ENCODE results near the gene ASB5.

DNA sequence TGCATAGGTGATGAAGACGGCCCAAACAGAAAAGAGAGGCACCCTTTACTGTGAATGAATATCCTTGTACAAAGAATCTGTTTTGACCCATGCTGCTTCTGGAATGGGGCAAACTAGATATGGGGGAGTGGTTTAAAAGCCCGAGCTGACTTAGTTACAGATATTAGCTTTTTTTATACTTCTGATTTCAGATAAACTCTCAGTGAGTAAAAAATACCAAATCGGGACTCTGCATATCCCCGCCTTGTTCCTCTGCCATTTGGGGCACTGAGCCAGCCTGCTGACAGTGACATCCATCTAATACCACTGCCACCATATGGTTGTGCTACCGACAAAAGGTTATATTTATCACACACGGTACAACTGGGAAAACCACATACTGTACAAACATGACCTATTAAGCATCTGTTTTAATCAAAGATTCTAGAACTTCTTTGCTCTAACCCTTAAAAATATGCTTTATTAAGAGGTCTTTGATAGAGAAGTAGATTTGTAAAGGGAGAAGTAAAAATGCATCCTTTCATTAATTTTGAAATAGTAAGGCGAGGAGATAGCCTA is 78.7 kb downstream of the GALNT7 start:
- RAMPAGE, total RNA, result no peak

GRCh38 chr4:173415935-173416646 is 17.2 kb upstream of the SCRG1 start:
- RAMPAGE, total RNA, result no peak

- RAMPAGE, total RNA, result no peak
These were observed 7.0 kb downstream of the HAND2 start for GRCh38 chr4:173523072-173523448.

GRCh38 chr4:173525192-173525745 is 4.8 kb downstream of the HAND2 start:
- RAMPAGE, total RNA, result no peak

DNA sequence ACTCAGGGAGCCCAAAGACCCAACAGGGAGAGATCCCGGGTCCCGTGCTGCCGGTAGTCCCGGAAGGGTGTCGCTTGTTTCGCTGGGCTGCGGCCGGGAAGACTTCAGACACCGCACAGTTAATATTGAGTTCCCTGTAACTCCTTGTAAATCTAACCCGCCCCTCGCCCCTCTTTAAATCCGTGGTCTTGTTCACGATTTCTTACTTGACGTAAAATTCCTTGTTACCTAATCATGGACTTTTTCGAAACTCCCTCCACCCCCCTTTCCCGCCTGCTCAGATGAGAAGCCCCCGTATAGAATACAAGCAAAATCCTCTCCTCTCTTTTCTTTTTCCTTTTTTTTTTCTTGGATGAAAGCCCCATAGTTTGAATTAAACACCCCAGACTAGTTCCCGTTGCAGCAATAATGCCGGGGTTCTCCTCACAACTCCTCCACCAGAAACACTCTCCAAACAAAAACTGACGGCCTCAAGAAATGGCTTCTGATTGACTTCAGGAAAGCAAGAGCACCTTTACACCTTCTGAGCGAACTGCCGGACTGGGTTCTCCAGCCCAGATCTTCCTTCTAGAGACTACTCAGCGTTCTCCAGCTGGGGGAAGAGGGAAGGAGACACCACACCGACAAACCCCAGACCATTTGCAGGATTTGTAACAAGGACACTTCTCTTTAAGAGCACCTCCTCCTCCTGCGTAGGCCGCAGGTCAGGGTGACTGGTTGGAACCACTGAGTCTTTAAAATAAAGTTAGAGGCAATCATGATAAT is 4.1 kb downstream of the HAND2 start:
- RAMPAGE, total RNA, result no peak

- RAMPAGE, total RNA, result no peak
These were observed 6.3 kb upstream of the HAND2 start for GRCh38 chr4:173536375-173536719.

- RAMPAGE, total RNA, result no peak
These were observed 78.7 kb upstream of the HAND2 start for GRCh38 chr4:173608440-173609376.

GRCh38 chr4:173684142-173684721 is 154.2 kb upstream of the HAND2 start:
- RAMPAGE, total RNA, result no peak

DNA sequence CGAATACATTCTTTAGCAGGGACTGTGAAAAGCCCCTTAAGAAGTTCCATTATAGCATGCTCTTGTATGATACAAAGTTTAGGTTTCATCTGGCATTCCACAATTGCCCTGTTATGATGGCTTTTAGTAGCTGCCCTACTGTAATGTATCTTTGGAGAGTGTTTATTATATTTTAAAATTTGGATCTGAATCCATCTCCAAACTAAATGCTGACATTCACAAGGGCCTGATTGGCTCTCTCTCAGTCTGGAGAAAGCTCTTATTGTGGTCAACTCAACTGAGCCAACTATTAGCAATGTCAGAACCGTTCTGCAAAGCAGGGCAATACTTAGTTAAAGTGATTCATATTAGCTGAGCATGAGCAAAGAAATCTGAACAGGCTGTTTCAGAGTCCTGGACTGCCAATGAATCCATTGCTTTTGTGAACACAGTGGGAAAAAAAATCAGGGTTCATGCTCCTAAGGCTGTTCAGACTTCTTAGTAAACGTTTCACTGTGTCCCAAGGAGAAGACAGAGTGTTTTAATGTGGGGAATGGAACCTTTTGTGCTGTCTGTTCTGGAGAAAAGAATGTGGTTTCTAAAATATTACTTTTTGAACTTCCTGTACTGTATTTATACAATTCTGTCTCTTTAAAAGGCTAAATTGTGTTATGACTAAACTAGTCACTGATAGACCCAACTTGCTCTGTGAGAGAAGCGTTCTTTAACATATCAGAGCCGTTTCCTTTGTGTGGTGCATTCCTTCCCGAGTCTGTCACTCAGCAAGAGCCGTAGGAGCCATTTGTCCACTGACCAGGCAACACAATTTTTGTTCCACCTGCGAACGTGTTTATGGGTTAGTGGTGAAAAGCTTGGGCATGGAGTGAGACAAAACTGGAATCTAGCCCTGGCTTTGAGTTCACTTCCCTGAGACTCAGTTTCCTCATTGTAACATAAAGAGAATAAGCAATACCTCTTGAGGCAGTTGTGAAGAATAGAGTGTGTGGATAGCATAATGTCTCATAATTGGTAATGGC is 366.1 kb downstream of the FBXO8 start:
- RAMPAGE, total RNA, result no peak

GRCh38 chr4:174154486-174155007 is 128.9 kb downstream of the FBXO8 start:
- RAMPAGE, total RNA, result no peak

DNA sequence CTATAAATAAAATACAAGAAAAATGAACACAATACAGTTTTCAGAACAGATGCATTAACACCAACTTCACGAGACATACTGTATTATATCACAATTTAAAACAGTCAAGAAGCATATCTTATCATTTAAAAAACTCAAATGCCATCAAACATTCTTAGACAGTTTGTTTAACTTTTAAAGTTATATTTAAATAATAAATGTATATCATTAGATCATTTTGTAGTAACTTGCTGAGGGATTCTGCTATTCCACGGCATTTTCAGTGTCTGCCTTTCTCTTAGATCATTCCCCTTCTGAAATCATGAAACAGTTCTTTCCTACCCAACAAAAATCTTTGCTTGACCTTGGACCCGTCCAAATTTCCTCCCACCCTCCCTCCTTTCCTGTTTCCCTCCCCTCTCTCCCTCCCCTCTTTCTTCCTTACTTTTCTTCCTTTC is 72.9 kb upstream of the WDR17 start:
- RAMPAGE, total RNA, result no peak

- RAMPAGE, total RNA, result no peak
These were observed at the start of gene ASB5 for GRCh38 chr4:176268855-176269490. TSS of gene ASB5 (minus strand) at chr4:176269222.

DNA sequence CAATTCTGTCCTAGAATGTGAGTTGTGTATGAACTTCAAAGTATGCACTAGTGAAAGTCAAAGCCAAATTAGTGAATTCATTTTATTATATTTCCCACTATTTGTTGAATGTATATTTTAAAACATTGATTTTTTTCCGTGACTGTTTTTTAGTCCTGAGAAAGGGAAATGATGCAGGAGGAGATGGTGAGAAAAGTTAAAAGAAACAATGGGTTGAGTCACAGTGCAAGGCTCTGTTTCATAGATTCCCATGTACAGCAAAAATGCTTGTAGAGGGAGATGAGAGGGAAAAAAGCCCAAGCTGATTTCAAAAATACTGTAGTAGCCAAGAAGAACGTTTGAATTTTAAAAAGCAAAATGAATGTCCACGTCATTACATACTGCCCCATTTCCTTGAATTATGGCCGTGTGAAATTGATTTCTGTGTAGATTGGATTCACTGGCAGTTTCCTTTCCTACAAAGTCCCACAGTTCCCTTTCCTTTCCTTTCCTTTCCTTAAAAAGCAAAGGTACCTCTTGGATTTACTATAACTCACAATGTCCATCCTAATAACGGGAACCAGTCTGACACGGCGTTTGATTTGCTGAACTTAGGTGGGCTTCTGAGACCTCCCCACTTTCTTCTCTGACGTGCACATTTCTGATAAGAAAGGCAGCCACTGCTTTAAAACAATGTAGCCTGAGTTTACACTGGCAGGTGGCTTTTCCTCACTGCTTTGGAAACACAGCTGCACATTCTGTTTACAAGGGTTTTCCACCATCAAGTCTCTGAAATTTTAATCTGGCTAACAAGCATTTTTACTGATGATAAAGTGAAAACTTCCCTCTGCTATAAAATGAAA is 63.7 kb downstream of the SPCS3 start:
- RAMPAGE, total RNA, result no peak

DNA sequence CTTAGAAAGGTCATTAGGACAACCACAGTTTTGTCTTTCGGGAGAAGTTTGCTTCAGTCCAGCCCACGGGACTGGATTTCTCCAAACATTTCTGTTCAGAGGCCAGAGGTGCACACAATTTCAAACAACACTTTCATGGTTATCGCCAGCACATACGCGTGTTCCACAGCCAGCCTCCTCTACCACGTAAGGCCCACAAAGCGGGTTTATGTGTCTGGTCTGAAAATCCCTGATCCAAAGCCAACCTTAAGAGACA is 65.9 kb downstream of the VEGFC start:
- RAMPAGE, total RNA, result no peak

DNA sequence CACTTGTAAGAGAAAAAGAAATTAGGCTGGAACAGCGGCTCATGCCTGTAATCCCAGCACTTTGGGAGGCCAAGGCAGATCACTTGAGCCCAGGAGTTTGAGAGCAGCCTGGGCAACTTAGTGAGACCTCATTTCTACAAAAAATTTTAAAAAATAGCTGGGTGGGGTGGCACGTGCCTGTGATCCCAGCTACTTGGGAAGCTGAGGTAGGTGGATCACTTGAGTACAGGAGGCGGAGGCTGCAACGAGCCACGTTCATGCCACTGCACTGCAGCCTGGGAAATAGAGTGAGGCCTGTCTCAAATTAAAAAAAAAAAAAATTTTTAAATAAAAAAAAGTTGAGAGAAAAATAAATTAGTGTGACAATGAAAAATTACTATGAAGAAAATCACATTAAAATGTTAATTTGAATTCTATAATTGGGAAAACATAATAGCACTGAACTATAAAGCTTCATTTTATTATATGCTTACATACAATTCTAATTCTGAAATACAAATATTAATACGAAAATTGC is 10.5 kb downstream of the VEGFC start:
- RAMPAGE, total RNA, result no peak

- RAMPAGE, total RNA, result no peak
These were observed 1728.1 kb upstream of the AGA start for GRCh38 chr4:179170359-179170745.

DNA sequence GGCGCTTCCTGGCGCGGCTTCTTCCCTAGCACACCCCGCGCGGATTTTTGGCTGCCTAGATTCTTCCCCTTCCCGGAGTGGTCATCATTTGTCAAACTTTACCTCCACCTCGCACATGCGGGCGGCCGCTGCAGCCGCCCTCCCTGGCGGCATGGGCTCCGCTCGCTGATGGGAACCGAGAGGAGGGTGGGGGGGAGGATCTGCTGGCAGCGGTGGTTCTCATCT is 2184.0 kb upstream of the TENM3 start:
- RAMPAGE, total RNA, result no peak

- RAMPAGE, total RNA, result no peak
These were observed 978.3 kb upstream of the TENM3 start for GRCh38 chr4:181264798-181265425.

- RAMPAGE, total RNA, result no peak
These were observed 317.1 kb downstream of the TENM3 start for GRCh38 chr4:182560162-182560827.

DNA sequence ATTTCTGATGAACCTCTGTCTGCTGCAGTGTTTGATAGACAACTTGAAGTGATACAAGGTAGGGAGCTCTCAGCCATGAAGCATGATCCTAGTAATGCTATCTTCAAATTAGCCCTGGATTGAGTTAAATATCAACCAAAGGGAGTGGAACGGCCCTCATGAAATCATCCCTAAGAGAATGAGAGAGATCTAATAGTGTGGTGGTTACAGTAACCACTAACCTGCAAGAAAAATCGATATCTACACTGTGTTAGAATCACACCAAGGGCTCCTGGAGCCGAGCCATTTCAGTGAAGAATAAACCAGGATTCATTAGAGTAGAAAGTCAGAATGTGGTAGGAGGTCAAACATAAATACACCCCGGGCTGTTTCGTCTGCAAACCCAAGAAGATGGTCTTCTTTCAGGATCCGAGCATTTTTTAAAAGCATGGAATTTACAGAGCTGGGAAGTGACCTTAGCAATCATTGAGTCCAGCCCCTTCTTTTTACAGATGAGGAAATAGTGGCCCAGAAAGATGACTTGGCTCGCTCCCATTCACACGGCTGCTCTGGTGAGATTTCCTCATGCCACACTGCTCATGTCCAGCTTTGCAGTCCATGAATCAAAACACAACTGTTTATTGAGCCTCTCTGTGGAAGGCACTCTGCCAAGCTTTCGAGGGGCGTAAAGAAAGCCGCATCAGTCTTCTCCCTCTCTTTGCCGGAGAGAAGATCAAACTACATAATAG is 5.5 kb upstream of the DCTD start:
- RAMPAGE, total RNA, result no peak

Data from foreskin keratinocyte (primary cell).